Liver (tissue), 9 donors: ENCODE measurements around the genes NKIRAS2, C17orf113 and KAT2A.

- PRO-cap, 5 experiments, result no peak in any of the 5 experiments
- RAMPAGE, long total RNA, 2 experiments, result no peak in any of the 2 experiments
- RRBS, result no CpG with 5 or more reads among the region's 7 CpGs
These were observed 4.7 kb upstream of the KRT19 start for GRCh38 chr17:41532766-41533347.

DNA sequence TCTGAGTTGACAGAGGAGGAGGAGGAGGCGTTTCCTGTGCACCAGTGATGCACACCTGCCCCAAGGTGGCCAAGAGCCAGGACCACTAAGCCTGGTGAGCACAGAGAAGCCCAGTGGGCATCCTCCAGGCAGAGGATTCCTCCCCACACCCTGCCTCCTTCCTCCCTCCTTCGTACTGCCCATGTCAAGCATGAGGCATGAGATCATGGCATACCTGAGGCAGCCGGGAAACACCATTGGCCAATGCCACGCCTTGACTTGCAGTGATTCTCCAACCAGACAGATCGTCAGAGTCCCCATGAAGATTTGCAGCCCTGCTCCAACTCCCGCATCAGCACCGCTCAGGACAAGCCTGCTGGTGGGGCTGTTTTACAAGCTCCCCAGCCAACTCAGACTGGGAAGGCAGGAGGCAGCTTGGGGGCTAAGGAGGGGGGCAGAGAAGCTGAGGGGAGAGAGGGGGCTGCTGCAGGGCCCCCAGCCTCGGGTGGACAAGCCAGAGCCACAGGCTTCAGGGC is 2.9 kb upstream of the KRT16 start:
- PRO-cap, 5 experiments, result no peak in any of the 5 experiments
- RAMPAGE, long total RNA, 2 experiments, result no peak in any of the 2 experiments
- RRBS, result no CpG with 5 or more reads among the region's 8 CpGs

DNA sequence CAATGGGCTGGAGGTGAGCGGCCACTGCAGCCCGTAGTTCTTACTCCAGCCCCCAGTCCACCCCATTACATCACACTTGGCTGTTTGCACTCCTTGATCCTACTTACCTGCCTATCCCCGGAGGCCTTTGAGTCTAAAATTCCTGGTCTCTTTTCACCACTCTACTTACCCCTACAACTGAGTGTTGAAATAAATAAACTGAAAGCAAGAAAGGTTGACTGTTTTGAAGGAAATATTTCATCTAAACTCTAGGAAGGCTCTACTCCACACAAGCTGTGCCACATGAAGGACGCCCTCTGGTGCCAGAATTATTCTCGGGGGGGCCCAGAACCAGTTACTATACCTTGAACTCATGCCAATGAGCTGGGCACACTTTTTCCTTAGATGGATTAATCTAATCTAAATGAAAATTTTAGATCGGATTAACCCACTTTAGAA is 797 bp upstream of the EIF1 start:
- PRO-cap, 5 experiments, result no peak in any of the 5 experiments
- RAMPAGE, long total RNA, 2 experiments, result no peak in any of the 2 experiments
- RRBS, result no CpG with 5 or more reads among the region's 6 CpGs

- PRO-cap, 5 experiments, result peak in 1 of 5 experiments; most common plus-strand start chr17:41772335 (in 1)
- RAMPAGE, long total RNA, 2 experiments, result no peak in any of the 2 experiments
- RRBS, result no CpG with 5 or more reads among the region's 20 CpGs
These were observed 14.7 kb downstream of the JUP start for GRCh38 chr17:41771623-41772499.

GRCh38 chr17:41785123-41785599 is 1.4 kb downstream of the JUP start:
- PRO-cap, 5 experiments, result peak in 1 of 5 experiments; most common plus-strand start chr17:41785393 (in 1)
- RAMPAGE, long total RNA, 2 experiments, result no peak in any of the 2 experiments
- RRBS, result 5% methylated on average over 4 of the region's 7 CpGs

DNA sequence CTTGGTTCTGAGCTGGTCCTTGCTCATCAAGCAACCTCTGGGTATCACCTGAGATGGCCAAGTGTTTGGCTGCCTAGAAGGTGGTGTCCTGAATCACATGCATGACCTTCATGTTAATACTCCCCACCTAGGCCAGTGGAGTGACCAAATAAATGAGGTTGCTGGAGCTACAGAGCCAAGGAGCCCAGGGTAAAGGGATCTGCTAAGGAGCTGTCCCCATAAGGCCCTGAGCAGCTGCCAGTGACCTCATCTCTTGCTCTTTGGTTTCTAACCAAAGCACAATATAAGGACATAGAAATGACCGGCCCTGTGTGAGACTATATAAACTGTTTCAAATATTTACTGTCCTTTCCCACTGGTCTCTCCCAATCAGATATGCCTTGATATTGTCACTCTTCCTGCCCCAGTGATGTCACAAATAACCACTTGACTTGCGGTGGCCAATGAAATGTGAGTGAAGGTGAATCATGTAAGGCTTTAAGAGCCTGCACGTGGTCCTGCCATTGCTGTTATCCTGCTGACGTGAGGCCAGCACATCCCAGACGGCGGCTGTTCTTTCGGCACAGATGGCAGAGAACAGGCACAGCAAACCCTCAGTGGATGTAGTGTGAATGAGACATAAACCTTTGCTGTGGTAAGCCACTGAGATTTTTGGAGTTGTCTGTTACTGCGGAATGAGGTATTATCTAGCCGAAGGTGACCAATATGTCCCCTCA is 5.3 kb upstream of the KLHL11 start:
- PRO-cap, 5 experiments, result no peak in any of the 5 experiments
- RAMPAGE, long total RNA, 2 experiments, result no peak in any of the 2 experiments
- RRBS, result no CpG with 5 or more reads among the region's 9 CpGs

DNA sequence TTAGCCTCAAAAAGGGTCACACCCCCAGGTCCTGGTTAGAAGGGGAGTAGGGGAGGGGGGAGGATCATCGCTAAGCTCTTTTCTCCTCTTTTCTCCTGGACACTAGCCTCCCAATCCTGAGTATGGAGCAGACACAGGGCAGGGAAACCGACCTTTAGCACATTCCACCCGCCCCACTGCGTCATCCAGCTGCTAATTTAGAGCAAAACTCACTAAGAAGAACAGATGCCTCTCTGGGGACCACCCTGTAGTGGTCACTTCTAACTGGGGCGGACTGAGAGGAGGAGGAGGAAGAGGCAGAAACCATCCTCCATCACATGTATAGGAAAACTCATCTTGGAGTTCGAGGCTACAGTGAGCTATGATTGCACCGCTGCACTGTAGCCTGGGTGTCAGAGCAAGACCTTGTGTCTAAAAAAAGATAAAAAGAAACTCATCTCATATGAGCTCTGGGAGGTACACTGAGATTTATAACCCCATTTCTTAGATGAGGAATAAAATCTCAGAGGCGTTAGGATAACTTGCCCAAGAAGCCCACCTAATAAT is 4.2 kb downstream of the ACLY start:
- PRO-cap, 5 experiments, result peak in 1 of 5 experiments; most common minus-strand start position 104 of the sequence (in 1)
- RAMPAGE, long total RNA, 2 experiments, result no peak in any of the 2 experiments
- RRBS, result no CpG with 5 or more reads among the region's 8 CpGs

GRCh38 chr17:41960524-41960971 is 6.0 kb upstream of the CNP start:
- PRO-cap, 5 experiments, result no peak in any of the 5 experiments
- RAMPAGE, long total RNA, 2 experiments, result no peak in any of the 2 experiments
- RRBS, result no CpG with 5 or more reads among the region's 4 CpGs

DNA sequence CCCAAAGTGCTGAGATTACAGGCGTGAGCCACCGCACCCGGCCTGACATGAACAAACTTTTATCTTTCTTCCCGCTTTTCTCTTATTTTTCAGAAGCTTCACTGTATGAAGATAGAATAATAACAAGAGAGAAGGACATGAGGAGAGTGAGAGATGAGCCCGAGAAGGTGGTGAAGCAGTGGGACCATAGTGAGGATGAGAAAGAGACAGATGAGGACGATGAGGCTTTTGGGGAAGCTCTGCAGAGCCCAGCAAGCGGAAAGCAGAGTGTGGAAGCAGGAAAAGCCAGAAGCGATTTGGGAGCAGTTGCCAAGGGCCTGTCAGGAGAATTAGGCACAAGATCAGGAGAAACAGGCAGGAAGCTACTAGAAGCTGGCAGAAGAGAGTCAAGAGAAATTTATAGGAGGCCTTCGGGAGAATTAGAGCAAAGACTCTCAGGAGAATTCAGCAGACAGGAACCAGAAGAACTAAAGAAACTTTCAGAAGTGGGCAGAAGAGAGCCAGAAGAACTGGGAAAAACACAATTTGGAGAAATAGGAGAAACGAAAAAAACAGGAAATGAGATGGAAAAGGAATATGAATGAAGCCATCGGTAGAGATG is 1.6 kb upstream of the CNP start:
- PRO-cap, 5 experiments, result no peak in any of the 5 experiments
- RAMPAGE, long total RNA, 2 experiments, result no peak in any of the 2 experiments
- RRBS, result no CpG with 5 or more reads among the region's 11 CpGs

DNA sequence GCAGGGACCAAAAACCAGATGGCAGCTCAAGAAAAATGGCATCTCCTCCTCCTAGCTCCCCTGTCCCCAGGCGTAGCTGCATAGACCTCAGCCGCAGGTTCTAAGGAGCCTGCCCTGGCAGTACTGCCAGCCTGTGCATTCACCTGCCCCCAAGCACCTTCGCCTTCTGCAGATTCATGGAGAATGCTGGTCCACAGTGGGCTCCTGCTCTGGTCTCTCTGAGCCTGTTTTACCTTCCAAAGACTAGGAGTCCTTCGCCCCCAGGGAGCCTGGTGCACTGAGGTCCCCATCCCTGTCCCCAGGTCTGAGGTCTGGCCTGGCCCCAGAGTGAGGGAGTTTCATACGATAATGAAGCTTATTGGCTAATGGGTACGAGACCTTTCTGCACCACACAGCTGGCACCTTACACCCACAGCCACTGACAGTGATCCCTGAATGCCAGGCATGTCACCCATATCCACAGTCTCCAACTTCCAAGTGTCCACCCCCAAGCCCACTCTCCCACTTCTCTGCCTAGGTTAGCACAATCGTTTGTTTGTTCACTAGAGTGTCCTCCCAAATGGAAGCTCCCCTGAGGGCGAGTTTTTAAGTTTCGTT is 5.6 kb downstream of the CNP start:
- PRO-cap, 5 experiments, result no peak in any of the 5 experiments
- RAMPAGE, long total RNA, 2 experiments, result no peak in any of the 2 experiments
- RRBS, result no CpG with 5 or more reads among the region's 9 CpGs

DNA sequence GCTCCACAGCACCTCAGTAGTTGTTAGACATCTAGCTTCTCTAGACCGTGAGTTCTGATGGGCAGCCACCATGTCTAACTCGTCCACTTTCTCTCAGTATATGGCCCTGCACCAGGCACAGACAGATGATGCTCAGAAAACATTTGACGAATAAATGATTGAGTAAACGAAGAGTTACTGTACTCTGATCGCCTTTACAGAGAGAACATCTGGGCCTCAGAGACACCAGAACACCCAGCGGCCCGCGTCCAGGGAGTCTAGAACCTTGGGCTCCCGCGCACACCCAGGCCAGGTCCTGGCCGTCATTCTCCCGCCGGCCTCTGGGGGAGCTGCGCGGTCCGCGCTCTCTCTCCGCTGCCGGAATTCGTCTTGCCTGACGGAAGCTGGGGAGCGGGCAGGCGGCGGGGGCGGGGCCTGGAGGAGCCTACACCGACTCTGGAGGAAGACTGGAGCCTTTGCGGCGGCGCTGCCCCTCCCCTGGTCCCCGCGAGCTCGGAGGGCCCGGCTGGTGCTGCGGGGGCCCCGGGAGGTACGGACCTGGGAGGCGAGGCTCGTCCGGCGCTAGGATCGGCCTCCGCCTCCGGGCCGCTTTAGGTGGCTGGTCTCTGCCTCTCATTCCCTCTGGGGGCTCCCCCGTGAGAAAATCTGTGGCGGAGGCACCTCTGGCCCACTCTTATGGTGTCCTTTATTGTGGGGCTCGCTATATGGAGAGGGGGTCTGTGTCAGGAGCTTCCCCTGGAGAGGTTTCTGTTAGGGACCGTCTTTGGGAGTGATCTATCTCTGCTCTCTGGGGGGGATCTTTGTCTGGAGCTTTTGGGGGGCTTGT is at the start of gene NKIRAS2:
Gene NKIRAS2, plus strand, starts transcription at position 415 of the 826 bp plus-strand sequence.
- PRO-cap, 5 experiments, result peak in 5 of 5 experiments; most common plus-strand start position 397 of the sequence (in 5); most common minus-strand start position 322 of the sequence (in 3)
- RAMPAGE, long total RNA, 2 experiments, result start-site peak on the plus strand in 2 of 2 experiments, centred at positions 439 to 449 of the sequence, 45 to 340 reads per replicate
- RRBS, result 2% methylated on average over 7 of the region's 48 CpGs

DNA sequence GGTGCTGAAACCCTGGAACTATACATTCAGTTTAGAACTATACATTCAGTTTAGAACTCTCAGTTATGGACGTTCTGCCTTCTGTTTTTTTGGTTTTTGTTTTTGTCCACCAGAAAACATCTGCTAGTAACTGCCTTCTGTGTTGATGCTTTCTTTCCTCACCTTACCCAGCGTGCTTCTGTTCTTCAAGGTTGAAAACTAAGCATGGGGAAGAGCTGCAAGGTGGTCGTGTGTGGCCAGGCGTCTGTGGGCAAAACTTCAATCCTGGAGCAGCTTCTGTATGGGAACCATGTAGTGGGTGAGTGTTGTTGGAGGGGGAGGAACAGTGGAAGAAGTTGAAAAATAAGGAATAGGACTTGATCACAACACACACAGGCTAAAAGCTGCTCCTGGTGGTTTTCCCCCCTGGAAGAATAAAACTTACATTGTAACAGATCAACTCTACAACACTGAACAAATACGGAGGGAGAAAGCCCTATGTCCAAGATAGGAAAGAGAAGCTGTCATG is 1.5 kb downstream of the NKIRAS2 start:
- PRO-cap, 5 experiments, result no peak in any of the 5 experiments
- RAMPAGE, long total RNA, 2 experiments, result no peak in any of the 2 experiments
- RRBS, result no CpG with 5 or more reads among the region's 5 CpGs

GRCh38 chr17:42028488-42028920 is 8.6 kb downstream of the NKIRAS2 start:
- PRO-cap, 5 experiments, result no peak in any of the 5 experiments
- RAMPAGE, long total RNA, 2 experiments, result no peak in any of the 2 experiments
- RRBS, result no CpG with 5 or more reads among the region's 11 CpGs

- PRO-cap, 5 experiments, result no peak in any of the 5 experiments
- RAMPAGE, long total RNA, 2 experiments, result no peak in any of the 2 experiments
- RRBS, result 2% methylated on average over 23 of the region's 75 CpGs
These were observed at the start of gene C17orf113 for GRCh38 chr17:42050316-42051359. TSS of gene C17orf113 (minus strand) at chr17:42050601.

DNA sequence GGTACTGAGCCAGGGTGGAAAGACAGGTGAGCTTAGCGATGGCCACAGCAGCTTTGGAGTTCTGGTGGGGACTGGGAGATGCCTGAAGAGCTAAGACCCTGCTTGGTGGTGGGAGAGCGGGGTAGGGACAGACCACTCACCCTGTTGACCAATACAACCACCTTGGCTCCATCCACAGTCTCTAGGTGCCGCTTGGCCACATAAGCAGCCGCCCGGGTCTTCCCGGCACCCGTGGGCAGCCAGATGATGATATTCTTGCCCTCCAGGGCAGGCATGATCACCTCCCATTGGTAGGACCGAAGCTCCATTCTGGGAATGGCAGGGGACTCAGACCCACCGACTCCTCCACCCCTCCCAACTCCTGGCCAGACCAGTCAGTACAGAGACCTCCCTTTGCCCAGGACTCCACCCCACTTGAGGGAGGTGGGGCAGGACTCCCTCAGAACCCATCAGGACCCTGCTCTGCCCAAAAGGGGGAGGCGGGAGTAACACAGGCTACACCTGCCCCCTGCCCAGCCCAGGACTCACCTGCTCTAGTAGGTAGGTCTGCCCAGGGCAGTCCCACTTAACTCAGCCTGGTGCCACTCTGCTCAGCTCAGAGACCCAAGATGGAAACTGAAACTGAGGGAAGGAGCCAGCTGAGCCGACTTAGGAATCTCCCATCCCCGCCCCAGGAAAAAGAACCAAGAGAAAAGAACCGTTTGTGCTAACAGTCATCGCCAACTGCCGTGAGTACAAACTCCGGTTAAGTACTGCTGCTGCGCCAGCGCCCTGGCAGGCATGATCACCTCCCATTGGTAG is 729 bp downstream of the DHX58 start:
- PRO-cap, 5 experiments, result peak in 2 of 5 experiments; most common plus-strand start position 469 of the sequence (in 1); most common minus-strand start position 363 of the sequence (in 1)
- RAMPAGE, long total RNA, 2 experiments, result no peak in any of the 2 experiments
- RRBS, result no CpG with 5 or more reads among the region's 18 CpGs

DNA sequence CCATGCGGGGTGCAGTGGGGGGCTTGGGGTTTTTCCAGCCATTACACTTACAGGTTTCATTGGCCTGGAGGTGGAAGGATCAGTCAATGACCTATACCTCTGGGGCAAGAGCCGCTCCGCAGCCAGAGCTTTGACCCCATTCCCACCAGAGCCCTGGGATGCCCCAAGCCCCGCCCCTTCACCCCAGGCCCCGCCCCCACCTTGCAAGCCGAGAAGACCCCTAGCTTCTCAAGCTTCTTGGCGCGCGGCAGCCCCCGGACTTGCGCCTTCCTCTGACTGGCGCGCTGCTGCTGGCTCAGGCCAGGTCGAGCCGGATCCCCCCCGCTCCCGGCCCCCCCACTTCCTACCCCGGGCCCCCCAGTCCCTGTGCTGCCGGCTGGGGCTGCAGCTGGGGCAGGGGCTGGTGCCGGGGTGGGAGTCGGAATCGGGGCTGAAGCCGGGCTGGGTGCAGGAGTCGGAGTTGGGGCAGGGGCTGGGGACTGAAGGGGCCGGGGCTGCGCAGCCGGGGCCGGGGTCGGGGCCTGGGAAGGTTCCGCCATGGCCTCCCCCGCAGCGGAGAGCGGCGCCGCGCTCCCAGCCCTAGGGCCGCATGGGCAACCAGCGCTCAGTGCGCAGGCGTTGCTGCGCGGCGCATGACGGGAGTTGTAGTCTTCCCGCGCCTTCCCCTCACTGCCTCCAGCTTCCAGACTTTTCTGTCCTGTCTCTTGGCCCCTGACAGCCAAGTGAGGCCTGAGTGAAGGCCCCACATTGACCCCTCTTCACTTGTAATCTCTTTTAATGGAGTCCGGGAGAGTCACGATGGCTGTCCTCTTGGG is at the start of gene KAT2A:
Gene KAT2A, minus strand, starts transcription at position 602 of the 815 bp plus-strand sequence.
- PRO-cap, 5 experiments, result peak in 5 of 5 experiments; most common plus-strand start position 113 of the sequence (in 4); most common minus-strand start position 581 of the sequence (in 5)
- RAMPAGE, long total RNA, 2 experiments, result no peak in any of the 2 experiments
- RRBS, result 2% methylated on average over 9 of the region's 48 CpGs

- PRO-cap, 5 experiments, result no peak in any of the 5 experiments
- RAMPAGE, long total RNA, 2 experiments, result no peak in any of the 2 experiments
- RRBS, result no CpG with 5 or more reads among the region's 19 CpGs
These were observed 489 bp upstream of the KAT2A start for GRCh38 chr17:42121581-42122131.

DNA sequence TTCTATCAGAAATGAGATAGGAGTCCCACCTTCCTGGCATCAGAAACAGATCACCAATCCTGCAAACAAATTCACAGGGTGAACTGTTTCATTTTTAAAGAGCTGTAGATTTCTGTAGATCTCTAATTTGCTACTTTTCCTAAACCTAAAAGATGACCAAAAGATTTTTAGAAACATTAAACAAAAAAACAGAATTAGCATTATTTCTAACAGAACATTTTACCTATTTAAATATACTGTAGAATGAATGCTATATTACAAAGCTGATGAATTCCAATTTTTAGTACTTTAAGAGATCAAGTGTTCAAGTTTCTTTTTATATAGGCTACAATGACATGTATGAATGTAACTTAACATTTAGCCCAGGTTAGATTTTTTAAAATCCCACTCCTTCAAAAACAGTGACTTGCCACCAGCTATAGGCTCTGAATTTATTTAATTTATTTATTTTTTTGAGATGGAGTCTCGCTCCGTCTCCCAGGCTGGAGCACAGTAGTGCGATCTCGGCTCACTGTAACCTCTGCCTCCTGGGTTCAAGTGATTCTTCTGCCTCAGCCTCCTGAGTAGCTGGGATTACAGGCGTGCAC is 7.5 kb downstream of the STAT5B start:
- PRO-cap, 5 experiments, result no peak in any of the 5 experiments
- RAMPAGE, long total RNA, 2 experiments, result no peak in any of the 2 experiments
- RRBS, result no CpG with 5 or more reads among the region's 5 CpGs

- PRO-cap, 5 experiments, result peak in 4 of 5 experiments; most common plus-strand start chr17:42287439 (in 4)
- RAMPAGE, long total RNA, 2 experiments, result no peak in any of the 2 experiments
- RRBS, result no CpG with 5 or more reads among the region's 11 CpGs
These were observed 987 bp upstream of the STAT5A start for GRCh38 chr17:42287191-42287830.

DNA sequence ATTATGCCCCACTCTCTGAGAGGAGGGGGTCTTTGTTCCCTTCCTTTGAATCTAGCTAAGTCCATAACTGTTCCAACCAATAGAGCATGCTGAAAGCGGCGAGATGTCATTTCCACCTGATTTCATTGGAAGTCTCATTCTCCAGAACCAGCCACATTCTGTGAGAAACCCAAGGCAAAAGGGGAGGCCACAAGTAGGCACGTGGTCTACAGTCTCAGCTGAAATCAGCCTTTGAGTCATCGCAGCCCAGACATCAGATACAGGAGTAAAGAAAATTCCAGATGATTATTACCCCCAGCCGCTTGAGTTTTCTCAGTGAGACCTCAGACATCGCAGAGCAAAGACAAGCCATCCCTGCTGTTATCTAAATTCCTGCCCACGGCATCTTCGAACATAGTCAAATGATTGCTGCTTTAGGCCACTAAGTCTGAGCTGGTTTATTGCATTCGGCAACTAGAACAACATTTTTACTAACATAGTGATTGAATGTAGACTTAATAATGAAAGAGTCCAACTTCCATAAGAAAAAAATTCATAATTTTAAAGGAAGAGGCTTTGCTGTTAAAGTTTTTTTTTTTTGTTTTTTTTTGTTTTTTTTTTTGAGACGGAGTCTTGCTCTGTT is 23.1 kb downstream of the STAT3 start:
- PRO-cap, 5 experiments, result no peak in any of the 5 experiments
- RAMPAGE, long total RNA, 2 experiments, result no peak in any of the 2 experiments
- RRBS, result no CpG with 5 or more reads among the region's 10 CpGs